ENCODE results near the gene HAS3.

DNA sequence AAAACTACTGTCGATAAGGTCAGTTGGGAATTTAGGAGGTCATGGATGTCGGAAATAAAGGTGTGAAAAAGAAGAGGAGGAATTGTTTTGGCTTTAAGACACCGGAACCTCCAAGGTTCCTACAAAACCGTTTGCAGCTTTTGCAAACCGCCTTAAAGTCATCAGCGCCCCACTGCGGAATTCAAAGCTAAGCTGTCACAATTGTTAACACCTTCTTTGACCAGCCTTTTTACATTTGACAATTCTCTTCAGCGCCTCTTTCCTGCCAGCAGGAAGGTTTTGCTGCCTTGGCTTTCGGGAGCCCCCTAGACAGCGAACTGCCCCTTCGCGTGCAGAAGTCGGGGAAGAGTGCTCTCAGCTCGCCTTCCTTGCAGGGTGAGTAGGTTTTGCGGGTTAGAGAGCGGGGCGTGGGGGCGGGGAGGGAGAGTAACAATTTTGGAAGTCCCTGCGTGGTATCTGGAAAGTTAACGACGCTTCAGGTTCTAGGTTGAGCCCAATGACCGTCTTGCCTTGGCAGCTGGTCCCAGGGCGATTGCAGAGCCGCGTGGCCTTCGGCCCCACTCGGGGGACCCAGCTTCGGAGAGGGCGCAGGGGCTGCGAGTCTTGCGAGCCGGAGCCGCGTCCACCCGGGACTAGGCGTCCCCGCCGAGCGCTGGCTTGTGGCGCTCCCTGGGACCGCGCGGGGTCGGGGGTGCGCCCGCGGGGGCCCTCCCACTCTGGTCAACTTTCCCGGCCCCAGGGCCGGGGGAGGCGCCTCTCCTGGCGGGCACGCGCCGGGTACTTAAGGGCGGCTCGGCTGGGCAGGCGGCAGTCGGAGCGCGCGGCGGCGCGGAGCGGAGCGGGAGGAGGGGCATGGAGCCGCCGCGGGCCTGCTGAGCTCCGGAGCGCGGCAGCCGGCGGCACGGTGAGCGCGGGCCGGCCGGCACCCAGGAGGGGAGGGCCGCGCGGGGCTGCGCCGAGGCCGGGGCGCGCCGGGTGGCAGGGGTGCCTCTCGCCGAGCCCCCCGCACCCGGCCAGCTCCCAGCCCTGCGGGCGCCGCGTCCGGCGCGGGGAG lies at the start of gene HAS3:
TSS of gene HAS3 (plus strand) at position 241 of the 1,054 bp plus-strand sequence.
- RRBS = 7% methylated on average over 31 of the region's 99 CpGs

DNA sequence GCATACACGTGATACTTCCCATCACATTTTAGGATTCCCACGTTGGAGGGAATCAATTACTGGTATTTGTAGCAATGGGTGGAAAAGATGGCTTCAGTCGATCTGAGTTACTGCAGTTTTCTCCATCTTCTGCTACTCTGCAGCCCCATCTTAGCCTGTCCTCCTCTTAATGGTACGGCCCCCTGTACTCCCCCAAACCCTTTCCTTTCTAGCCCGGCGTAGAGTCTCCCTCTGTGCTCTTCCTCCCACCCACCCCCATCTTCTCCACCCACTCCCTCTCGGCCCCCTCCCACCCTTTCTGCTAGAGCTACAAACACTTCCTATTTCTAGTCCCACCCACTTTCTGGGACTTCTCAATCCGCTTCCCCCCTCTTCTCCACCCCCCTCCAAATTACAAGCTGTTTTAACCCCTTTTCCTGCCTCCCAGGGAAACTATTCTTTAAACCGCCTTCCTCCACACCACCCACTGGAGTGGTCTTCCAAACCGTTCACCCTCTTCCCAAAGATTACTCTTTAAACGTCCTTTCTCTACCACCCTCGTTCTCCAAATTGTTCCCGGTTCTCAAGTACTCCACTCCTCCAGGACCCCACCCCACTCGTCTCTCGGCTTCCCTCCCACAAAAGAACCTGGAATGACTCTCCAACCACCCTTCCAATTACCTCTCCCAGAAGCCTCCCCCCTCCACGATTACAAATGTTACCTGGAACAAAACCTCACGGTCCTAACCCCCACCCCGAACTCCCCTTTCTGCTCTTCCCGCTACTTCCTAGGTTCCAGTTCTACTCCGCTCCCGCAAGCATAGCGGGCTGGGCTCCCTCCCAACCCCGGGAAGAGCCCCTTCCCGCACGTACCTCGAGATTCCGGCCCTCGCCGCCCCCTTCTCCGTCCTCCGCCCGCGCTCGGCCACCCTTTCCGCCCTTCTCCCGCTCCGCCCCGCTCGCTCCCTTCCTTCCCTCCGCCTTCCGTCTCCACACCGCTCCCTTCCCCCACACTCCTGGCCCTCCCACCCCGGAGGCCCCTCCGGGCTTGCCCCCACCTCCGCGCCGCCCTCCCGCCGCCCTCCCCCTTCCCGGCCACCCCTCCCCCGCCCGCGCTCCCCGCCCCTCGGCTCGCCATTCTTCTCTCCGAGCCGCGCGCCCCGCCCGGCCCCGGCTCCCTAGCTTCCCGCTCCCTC lies 764 bp downstream of the CHTF8 start:
- RRBS = 5% methylated on average over 13 of the region's 64 CpGs

DNA sequence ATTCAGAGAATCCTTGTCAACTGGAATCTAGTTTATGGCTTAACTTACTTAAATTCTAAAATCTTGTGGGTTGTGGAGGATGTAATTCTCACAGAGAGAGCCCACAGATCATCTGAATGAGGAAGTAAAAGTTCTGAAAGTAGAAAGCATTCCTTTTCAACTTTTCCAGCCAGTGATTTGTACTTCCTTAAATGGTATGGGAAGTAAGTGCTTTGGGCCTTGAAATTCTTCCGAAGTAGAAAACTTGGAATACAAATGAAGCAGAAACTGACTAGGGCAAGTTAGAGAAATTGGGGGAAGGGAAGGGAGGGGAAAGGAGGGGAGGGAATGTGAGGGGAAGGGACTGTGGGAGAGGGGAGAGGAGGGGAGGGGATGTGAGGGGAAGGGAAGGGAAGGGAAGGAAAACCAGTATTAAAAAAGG lies 15.6 kb upstream of the SNTB2 start:
- RRBS = no CpG with 5 or more reads among the region's 1 CpG

DNA sequence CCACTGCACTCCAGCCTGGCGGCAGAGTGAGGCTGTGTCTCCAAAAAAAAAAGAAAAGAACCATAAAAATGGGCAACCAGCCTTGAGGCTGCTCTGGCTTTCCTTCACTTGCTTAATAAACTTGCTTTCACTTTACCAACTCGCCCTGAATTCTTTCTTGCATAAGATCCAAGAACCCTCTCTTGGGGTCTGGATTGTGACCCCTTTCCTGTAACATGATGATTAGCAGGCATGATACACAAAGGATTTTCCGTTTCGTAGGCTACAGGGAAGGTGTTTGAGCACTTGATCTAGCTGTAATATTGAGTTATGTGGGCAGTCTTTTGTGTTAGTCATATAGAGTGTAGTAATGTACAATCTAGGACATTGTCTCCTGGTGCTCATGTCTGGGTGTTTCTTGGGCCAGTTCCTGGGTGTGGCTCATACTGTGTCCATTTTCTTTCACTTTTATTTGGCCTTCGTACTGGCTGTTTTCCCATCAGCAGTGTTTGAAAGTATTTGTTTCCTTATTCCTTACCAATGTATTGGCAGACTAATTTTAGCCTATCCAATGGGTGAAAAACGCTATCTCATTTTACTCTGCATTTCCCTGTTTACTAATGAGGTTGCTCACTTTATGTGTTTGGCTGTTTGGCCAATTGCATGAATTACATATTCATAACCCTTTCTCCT lies 13.5 kb upstream of the SNTB2 start:
- RRBS = no CpG with 5 or more reads among the region's 6 CpGs

- RRBS = 96% methylated on average over 5 of the region's 43 CpGs
Measured at GRCh38 chr16:69320607-69321818, 9.4 kb downstream of the PDF start.

- RRBS = no CpG with 5 or more reads among the region's 13 CpGs
Measured at GRCh38 chr16:69322286-69322986, 8.0 kb downstream of the PDF start.

GRCh38 chr16:69377851-69378859 lies 7.7 kb downstream of the TERF2 start:
- RRBS = no CpG with 5 or more reads among the region's 3 CpGs

- RRBS = no CpG with 5 or more reads among the region's 13 CpGs
Measured at GRCh38 chr16:69396003-69397168, 10.6 kb upstream of the TERF2 start.

- RRBS = no CpG with 5 or more reads among the region's 10 CpGs
Measured at GRCh38 chr16:69403973-69405000, 18.5 kb upstream of the TERF2 start.

- RRBS = 98% methylated on average over 1 of the region's 18 CpGs
Measured at GRCh38 chr16:69423026-69423701, 1.3 kb upstream of the CYB5B start.

DNA sequence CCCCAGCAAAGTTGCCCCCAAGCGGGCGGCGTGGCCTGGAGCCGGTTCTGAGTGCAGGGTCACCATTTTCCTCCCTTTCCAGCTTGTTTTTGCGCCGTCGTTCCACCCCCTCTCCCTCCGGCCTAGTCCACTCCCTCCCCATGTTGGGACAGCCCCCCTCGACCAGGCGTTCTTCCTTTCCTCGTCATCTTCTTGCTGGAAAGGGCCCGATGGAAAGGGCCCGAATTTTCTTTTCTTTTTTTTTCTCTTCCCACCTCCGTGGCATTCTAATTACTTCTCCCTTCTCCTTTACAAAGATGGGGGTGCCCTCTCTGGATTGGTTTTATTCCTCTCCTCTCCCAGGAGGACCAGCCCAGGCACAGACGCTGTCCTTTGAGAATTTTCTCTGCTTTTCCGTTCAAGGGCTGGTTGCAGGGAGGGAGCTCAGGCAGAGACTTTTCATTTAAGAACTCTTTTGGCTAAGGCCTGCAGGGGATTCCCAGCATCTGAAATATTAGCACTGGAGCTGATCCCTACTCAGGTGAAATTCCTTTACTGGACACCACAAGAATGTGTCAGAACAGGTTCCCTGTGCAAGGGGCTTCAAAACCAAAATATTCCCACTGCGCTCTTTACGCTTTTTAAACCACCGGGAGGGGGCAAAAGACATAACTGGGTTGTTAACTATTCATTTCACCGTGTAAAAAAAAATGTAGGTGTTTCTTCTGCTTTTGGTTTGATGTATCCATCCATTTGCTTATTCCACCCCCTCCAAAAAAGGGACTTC lies 1.2 kb downstream of the NFAT5 start:
- RRBS = 3% methylated on average over 8 of the region's 20 CpGs

GRCh38 chr16:69639240-69639947 lies 73.6 kb downstream of the NFAT5 start:
- RRBS = no CpG with 5 or more reads among the region's 1 CpG

DNA sequence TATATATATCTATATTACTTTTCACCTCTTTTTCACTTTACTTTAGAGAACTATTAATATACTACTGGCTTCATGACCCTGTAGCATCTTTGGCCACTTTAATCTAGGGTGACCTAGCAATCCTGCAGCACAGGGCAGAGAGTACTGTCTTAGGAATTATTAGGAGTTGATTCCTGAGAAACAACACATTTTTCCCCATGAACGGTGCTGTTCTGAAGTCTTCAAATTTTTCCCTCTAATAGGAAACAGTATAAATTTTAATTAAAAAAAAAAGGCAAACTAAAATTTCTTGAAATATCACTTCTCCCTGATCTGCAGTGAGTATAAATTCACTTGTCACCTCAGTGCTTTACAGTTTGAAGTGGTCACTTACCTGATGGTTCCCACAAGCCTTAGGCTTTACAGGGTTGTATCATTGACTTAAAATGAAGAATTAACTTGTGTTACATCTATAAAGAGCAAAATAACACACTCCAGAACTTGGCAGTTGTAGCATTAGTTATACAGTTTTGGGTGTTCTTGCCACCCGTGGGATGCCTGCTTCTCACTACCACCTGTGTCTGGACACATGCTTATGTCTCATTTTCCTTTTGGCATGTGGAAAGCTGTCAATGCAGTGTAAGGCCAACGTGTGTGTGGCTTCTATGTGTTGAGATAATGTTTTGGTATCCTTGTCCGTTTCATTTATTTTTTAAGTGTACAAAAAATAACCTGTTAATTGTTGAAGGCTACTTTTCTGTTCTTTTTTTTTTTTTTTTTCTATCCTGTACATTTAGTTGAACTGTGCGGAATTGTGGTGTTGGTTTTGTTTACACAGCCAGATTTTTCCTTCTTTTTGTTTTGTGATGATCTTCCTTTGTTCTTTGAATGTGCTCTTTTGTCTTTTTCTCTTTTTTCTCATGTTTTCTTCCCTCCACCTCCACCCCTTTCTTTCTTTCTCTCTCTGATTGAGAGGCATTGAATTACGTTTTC lies 28.9 kb downstream of the NQO1 start:
- RRBS = no CpG with 5 or more reads among the region's 6 CpGs

DNA sequence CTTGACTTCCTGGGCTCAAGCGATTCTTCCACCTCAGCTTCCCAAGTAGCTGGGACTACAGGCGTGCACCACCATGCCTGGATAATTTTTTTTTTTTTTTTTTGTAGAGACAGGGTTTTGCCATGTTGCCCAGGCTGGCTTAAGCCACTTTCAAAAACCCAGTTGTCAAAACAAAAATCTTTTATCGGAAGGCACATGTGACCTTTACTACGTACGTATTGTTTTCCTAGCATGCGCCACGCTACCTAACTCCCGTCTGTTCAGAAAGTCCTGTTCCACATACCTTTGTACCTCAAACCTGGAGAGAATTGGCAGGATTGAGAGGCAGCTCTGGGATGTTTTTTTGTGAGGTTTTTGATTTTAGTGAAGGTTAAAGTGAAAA lies 61.1 kb upstream of the CLEC18A start:
- RRBS = no CpG with 5 or more reads among the region's 8 CpGs

DNA sequence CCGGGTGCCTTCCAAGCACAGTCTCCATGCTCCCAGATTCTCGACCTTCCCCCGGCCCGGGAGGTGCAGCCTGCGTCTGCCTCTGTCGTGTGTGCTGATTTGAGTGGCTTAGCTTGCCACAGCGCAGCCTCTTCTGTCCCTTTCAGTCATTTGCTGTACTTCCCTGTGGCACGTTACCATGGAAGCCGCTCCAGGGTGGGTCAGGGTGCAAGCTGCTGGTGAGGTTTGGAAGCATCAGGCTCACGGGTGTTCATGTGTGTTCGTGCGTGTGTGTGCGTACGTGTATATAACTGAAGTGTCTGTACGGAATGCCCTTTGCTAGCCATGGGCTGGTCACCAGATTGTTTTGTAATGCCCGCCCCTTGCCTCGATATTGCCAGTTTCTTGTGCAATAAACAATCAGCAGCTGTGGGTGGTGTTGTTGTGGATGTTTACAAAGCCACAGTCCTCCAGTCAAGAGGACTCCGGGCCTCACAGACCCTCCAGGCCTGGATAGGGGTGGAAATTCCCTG lies 9.7 kb upstream of the CLEC18A start:
- RRBS = 79% methylated on average over 3 of the region's 18 CpGs

GRCh38 chr16:70026272-70026765 lies 75.2 kb downstream of the CLEC18A start:
- RRBS = no CpG with 5 or more reads among the region's 7 CpGs

DNA sequence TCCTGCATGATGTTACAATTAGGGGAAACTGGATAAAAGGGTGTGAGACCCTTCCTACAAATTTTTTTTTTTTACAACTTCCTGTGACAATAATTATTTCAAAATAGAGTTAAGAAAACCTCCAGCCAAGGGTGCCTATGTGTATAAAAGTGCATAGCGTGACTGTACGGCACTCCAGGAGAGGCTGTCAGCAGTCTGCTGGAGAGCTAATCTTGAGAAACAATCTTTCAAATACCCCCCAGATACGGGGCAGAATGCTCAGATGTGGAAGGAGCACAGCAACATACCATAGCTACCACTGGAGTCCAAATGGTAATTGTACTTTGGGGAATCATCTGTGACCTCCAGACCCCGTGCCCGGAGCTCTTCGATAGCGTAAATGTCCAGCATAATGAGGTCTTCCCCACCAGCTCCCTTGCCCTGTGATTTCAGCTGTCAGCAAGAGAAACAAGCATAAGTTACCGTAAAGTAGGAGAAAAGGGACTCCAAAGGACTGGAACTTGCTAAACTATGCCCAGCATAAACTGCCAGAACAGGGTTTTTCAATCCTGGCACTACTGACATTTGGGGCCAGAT lies 13.0 kb upstream of the EXOSC6 start:
- RRBS = no CpG with 5 or more reads among the region's 8 CpGs

DNA sequence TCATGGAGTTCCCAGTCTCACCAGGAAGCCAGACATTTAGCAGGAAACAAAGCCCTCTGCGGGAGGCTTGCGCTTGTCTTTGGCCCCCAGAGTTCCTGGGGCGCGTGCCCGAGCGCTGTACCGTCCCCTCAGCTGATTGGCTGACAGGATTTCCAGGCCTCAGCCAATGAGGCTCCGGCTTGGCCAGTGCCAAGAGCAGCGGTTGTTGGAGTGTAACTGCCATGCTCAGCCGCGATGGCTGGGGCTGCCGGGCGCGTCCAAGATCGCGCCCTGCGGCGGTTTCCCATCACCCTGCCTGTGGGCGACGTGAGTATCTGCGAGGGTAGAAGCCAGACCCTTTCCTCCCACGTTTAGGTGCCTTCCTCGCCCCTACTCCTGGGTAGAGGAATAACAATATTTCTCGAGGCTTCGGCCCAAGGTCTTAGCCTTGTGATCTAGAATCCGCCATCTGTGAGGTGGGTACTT lies 4.3 kb upstream of the DDX19B start:
- RRBS = 91% methylated on average over 5 of the region's 26 CpGs

DNA sequence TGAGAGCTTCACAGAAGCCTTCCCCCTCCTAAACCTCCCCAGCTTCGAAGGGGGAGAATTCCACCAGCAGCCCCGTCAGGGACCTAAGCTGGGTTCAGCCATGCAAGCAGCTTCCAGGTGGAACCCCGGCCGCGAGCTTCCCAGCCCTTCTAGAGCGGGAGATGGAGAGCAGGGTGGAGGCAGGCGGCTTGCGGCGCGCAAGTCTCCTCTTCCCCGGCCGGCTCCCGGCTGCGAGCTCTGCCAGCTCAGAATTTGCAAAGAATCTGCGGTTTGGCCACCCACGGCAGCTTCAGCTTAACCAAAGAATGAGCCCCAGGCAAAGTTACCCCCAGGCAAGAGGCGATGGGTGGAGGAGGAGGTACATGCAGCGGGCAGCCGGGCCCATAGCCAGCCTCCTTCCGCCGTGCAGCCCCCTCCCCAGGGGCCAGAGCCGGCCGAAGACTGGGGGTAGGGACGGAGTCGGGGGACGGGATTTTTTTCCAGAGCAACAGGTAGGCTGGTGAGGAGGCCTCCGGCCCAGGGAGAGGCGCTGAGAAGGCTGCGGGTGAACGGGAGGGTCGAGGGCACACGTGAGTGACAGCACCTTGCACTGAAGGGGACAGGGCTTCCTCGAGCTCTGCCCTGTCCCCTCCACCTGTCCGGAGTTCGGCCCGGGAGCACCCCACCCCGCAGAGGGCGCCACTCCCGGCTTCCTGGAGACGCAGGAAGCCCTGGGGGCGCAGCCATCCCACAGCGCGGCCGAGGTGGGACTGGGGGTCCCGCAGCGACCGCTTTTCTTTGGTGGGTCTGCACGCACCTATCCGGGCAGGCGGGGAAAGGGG lies 33.9 kb downstream of the DDX19A start:
- RRBS = 5% methylated on average over 21 of the region's 50 CpGs

- RRBS = no CpG with 5 or more reads among the region's 19 CpGs
Measured at GRCh38 chr16:70398832-70399554, 39.9 kb downstream of the ST3GAL2 start.